Parotid gland (tissue), 1 donor: ENCODE data around the gene WFDC8.

DNA sequence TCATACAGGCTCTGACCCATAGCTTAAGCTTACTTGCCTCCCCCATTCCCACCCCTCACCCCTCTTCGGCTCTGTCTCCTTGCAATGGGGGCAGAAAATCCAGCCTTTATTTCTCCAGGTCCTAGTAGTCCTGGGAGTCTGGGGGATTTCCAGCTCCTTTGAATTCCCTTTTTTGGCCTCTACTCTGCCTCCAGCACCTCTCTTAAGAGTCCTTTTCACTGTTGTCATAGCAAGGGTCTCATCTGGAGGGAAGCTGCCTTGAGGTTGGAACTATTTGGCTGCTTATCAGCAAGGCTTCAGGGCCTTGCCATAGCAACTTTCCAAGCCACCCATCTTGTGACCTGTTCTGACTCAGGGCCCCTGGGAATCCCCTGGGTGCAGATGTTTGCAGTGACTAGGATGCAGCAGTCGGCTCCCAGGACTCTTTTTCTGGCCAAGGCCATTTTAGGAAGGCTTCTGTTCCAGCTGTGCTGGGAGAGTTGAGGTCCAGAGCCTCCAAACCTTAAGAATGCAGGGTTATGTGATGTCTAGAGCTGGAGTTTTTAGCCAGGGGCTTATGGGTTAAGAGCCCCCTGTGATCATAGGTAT is 12.3 kb downstream of the PKIG start:
- PRO-cap = no peak

GRCh38 chr20:44644689-44645193 is 6.8 kb downstream of the ADA start:
- PRO-cap = no peak

GRCh38 chr20:44646149-44646694 is 5.3 kb downstream of the ADA start:
- PRO-cap = no peak

DNA sequence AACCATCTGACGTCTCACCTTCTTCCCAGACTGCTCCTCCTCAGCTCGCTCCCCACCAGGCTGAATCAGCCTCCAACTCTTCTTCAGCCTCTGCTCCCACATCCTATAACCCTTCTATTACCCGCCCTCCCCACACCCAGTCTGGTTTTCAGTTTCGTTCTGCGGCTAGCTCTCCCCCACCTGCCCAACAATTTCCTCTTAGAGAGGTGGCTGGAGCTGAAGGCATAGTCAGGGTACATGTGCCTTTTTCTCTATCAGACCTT is 20.1 kb upstream of the ADA start:
- PRO-cap = no peak

DNA sequence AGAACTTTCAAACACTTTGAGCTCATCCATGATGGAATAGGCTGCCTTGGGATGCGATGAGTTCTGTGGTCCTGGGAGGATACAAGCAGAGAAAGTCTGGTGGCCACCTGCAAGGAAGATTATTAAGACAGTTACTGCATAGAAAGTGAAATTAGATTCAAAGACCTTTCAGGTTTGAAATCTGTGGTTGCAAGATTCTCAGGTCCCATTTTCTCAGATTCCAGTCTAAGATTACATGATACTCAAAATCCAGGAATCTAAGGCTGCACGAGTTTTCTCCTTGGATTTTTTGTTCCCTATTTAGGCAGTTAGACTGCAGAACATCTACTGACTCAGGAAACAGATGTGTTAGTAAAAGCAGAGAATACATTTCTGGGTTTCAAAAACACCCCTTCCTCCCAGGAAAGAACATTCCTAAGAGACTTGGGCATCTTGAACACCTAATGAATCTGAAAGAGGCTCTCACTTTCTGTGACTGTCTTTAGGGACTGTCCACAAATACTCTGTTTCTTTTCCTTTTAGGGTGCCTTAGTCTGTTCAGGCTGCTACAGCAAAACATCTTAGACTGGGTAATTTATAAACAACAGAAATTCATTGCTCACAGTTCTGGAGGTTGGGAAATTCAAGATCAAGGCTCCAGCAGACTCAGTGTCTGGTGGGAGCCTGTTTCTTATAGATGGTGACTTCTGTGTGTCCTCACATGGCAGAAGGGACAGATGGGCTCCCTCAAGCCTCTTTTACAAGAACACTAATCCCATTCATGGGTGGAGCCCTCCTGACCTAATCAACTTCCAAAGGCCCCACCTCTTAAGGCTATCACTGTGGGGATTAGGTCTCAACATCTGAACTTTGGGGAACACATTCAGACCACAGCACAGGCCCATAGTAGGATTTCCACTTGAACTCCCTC is 19.5 kb upstream of the CCN5 start:
- PRO-cap = no peak

DNA sequence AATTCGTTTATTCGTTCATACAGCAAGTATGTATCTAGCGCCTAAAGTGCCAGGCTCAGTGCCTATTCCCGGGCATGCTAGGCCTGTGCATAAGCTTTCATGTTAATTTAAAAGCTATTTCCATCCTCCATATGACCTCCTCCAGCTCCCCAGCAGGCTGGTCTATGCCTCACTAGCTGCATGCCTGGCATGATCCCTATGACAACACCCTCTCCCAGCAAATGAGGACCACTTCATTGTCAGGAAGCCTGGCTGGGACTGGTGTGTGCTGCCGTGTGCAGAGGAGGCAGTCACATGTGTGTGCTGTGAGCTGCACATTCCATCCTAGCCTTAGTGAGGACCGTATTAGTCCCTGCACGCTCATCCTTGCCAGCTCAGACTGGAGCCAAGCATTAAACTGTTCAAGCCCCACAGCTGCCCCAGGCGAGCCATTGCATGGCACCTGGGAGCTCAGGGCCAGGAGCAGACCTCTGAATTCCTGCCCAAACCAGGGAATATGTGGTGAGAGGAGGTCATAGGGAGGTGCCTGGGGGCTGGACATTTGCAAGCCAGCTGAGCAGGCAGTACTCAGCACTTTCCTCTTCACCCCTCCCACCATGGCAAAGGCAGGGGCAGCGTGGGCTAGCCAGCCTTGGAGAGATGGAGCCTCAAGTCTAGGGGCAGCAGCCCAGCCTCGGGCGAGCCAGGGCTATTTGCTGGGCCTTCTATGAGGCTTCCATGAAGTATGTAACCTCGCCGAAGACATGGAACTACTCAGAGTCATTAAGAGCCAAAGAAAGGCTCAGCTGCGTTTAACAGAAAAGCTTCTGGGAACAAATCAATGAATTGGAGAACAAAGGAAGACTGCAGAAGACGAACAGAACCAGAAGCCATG is 8.7 kb upstream of the CCN5 start:
- PRO-cap = no peak

DNA sequence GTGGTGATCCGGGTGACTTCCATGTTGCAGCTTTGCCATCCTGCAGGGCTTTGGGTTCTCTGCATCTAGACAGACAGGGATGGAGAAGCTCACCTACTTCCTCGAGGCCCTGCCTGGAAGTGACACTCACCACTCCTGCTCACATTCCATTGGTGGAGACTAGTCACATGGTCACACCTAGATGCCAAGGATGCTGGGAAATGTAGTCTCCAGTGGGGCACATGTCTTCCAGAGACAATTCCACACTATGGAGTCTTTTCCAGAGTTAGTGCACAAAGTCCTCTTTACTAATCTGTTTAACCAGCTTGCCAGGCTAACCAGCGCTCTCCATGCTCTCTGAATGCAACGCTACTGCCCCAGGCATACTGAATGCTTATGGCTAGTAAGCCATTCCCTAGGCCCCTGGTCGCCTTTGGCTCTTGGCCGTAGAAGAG is 6.8 kb upstream of the KCNK15 start:
- PRO-cap = no peak

DNA sequence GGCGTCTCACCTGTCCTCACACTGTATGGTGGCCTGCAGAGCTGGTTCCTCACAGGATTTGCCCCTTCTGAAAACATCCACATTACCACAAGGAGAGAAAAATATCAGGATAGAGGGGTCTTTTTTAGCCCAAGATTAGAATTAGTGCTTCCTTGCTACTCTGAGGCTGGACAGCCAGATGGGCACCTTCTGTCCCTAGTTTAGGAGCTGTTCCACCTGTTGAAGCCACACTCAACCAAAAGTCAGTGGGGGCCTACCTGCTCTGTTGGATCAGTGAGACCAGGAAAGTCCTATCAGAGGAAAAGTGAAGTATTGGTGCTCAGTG is 984 bp upstream of the PABPC1L start:
- PRO-cap = no peak

GRCh38 chr20:44909239-44909661 is 610 bp upstream of the PABPC1L start:
- PRO-cap = no peak

DNA sequence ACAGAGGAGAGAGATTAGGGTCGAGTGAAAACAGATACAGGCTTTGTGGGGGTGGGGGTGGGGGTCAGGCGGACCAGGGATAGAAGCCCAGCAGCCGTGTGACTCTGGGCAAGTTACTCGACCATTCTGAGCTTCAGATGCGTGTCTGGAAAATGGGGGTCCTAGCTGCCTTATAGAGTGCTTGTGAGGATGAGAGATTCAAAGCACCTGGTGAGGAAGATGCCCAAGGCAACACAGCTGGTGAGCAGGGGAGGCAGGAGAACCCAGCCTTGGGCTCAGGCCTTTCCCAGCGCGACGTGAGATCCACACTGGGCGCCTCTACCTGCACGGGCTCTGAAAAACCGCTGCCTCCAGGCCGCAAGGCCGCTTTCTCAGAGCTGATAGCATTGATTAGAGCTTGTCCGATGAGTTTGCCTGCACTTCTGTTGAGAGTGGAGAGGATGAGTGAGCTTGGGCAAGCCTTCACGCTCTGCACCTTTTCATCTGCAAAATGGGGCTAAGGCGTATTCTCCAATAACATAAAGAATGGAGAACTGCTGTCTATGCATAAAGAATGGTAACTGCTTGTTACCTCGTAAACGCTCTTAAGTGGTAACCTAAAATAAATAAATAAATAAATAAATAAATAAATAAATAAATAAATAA is 799 bp downstream of the PABPC1L start:
- PRO-cap = no peak

- PRO-cap = bidirectional peak, plus-strand start at chr20:44967648, minus-strand start at chr20:44967622
These were observed 1.2 kb downstream of the STK4 start for GRCh38 chr20:44967531-44967923.

DNA sequence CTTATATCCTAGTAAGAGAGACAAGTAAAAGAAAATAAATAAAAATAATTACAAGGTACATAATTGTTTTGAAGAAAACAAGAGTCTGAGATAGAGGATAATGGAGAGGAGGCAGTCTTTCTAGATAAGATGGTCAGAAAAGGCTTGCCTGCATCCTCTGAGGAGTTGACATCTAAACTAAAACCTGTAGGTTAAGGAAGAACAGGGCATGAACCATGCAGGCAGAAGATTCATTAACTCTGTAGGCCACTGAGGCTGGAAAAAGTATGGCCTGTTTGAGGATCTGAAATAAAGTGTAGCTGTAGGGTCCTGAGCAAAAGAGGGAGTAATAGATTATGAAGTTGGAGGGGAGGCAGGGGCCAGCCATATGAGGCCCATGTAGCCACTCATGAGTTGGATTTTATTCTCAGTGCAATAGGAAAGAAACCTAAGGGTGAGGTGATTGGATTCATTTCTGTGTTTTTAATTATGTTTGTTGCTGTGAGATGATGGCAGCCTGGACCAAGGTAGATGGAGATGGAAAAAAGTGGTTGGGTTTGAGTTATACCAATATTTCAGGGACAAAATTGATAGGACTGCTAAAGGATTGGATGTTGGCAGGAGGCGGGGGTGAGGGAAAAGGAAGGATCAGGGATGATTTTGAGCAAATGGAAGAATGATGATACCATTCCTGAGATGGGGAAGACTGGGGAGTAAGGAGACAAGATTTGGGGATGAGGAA is 30.9 kb downstream of the KCNS1 start:
- PRO-cap = no peak

DNA sequence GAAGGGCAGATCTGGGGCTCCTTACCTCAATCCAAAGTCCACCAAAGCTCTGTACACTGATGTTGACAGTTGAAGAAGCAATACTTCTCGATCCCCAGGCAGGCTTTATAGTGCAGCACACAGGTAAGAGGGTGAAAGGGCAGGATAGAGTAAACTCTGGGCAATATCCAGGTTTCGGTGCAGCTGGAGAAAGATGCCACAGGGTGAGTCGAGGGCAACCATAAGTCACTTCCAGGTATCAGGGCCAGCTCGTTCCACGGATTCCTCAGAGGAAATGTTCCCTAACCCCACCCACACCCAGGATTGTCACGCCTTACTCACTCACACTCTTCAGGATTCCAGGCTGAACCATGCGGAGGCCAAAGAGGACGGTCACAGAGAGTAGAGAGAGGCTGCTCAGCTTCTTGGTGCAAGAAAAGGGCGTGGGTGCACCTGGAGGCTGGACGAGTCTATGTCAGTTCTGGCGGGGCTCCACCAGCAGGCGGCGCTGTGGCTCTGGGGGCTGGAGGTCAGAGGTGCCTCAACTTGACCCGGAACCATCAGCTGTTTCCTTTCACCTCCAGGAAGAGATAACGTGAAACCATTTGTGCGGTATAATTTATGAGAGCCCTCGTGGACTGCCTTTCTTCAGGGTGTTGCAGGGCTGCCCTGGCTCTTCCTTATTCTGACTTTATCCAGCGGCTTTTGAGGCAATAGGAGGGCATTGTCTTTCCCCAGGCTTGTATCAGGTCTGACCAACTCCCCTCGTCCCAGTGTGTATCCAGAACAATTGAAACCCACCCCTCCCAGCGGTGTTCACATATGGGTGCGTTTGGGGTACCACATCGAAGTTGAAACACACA is 14.4 kb upstream of the WFDC12 start:
- PRO-cap = no peak

- PRO-cap = no peak
These were observed 10.6 kb downstream of the SDC4 start for GRCh38 chr20:45337390-45338214.

DNA sequence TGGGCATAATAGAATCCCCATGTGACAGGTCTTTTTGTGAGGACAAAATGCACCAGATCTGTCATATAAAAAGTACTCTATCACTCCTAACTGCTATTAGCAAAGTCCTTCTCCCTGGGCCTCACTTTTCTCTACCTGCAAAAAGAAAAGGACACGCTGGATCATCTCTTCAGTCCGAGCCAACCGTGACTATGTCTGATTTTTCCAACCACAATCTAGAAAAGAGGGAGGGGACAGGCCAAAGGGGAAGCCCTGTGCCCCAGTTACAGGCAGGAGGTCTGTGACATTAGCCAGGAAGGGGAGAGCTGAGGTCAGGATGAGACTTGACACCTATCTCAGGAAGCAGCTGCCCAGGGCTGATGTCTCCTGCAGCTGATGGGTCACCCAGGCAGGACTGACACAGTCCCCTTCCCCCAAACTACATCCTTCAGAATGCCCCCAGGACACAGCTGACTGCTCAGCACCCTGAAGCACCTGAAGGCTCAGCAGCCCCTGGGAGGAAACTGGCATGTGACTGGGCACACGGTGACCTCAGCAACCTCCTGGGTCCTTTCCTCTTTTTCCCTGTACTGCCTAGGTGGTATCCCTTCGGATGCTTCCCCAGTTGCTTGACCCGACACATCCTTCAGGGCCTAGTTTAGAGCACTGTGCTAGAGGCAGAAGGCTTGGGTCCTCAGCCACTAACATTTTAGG is 2.0 kb downstream of the SDC4 start:
- PRO-cap = no peak

GRCh38 chr20:45347372-45348261 is 607 bp downstream of the SDC4 start:
- PRO-cap = no peak

GRCh38 chr20:45418133-45418542 is 2.2 kb downstream of the PIGT start:
- PRO-cap = no peak

GRCh38 chr20:45426504-45426997 is 10.6 kb downstream of the PIGT start:
- PRO-cap = no peak

DNA sequence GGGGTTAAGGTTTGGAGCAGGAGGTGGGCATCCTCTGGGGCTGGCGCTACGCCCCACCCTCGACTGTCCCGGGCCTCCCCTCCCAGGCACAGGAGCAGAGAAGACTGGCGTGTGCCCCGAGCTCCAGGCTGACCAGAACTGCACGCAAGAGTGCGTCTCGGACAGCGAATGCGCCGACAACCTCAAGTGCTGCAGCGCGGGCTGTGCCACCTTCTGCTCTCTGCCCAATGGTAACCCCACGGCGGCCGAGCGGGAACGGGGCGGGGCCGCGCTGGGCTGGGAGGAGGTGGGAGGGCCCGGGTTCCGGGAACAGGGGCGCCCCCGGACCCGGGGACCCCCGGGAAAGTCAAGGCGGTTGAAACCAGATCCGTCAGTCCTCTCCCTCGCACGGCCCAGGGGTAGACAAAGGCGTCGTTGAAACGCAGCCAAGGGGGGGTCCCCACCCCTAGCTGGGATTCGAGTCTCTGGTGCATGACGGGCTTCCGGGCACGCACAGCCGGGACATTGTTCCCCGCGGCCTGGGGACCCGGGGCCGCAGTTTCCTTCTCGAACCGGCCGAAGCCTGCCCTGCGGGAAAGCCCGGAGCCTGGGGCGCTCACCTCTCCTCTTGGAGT is 857 bp downstream of the WFDC2 start:
- PRO-cap = bidirectional peak, plus-strand start at position 279 of the sequence, minus-strand start at position 222 of the sequence; bidirectional peak, plus-strand start at position 537 of the sequence, minus-strand start at position 394 of the sequence

DNA sequence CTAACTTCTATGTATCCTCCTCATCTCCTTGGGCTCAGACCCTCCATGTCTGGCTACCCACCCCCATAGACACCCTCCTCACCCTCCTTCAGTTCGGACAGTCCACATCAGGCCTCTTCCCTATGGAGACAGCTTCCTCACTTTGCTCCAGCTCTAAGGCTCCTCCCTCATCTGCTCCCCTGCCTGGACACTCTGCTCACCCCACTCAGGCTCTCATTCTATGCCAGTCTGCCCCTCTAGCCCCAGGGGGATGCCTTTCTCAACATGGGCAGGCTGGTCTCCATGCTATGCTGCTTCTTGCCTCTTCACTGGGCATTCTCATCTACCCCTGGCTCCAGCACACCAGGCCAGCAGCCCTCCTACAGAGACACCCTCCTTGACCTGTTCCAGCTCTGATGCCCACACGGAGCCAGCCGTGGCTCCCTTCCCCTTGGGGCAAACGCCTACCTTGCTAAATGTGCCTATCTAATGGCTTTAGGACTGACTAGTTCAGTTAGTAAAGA is at the start of gene WFDC8:
Gene WFDC8, minus strand, starts transcription at position 145 of the 503 bp plus-strand sequence.
- PRO-cap = no peak